BE2C (cell line): ENCODE measurements around a stretch of chr1.

DNA sequence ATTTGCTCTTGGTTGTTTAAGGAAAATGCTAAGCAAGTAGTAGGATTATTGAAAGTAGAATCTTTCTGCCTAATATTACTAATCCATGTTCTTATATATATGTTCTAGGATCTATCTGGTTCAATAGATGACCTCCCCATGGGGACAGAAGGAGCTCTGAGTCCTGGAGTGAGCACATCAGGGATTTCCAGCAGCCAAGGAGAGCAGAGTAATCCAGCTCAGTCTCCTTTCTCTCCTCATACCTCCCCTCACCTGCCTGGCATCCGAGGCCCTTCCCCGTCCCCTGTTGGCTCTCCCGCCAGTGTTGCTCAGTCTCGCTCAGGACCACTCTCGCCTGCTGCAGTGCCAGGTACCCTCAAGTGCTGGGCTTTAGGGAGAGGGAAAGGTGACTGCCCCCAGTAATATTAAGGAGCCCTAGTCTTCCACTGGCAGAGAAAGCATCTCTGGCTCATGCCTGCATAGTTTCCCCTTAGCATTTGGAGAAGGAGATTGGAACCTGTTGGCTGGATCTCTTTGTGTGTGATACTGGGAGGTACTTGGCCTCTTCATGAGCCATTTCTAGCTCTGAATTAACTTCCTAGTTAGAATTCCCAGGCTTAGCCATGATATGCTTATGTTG is 26.9 kb upstream of the PIGV start:
- RRBS = no CpG with 5 or more reads among the region's 5 CpGs

- RRBS = 92% methylated on average over 4 of the region's 12 CpGs
Measured at GRCh38 chr1:26762700-26763629, 24.8 kb upstream of the PIGV start.

- RRBS = no CpG with 5 or more reads among the region's 19 CpGs
Measured at GRCh38 chr1:26778802-26779902, 8.6 kb upstream of the PIGV start.

- RRBS = no CpG with 5 or more reads among the region's 5 CpGs
Measured at GRCh38 chr1:26782506-26783694, 4.8 kb upstream of the PIGV start.

- RRBS = no CpG with 5 or more reads among the region's 8 CpGs
Measured at GRCh38 chr1:26838796-26839315, 12.4 kb downstream of the ZDHHC18 start.

DNA sequence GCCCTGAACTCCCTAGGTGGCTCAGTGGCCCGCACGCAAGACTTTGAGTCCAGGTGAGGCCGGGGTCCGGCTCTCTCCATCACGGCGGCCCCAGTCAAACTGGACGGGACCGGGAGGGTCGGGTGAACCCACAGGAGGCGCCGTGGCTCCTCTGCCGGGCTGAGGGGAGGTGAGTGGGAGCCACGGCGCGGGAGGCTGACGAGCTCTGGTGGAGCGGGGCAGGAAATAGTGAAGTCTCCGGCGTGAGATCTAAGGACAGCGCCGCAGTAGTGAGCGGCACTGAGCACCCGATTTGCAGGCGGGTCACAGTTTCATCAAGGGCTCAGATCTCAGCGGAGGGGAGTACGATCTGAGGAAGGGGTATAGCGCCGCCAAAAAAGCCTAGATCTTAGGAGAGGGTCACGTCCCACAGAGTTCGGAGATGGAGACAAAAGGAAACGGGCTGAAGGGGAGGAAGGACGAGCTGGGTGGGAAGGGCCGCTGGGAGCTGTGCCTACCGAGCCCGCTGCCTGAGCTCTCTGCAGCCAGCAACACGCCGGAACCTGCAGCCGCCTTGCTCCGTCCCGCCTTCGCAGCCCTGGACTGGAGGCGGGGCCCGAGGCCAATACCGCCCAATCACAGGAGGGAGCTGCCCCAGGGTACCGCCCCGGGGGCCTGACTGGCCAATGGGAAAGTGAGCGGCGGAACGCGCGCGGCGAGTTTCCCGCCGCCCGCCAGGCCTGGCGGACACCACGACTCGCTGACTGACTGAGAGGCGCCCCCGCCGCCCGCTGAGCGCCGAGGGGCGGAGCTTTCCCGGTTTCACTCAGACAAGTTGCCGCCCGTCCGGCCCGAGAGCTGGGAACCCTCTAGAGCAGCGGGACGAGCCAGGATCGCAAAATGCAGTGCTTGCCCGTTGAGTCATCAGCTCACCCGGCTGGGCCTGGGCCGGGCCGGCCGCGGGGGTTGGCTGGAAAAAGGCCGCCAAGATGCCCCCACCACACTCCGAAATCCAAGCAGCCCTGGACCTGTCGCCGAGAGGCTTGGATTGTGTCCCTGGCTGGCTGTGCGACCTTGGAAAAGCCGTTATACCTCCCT is 1.9 kb downstream of the SFN start:
- RRBS = 2% methylated on average over 25 of the region's 86 CpGs

DNA sequence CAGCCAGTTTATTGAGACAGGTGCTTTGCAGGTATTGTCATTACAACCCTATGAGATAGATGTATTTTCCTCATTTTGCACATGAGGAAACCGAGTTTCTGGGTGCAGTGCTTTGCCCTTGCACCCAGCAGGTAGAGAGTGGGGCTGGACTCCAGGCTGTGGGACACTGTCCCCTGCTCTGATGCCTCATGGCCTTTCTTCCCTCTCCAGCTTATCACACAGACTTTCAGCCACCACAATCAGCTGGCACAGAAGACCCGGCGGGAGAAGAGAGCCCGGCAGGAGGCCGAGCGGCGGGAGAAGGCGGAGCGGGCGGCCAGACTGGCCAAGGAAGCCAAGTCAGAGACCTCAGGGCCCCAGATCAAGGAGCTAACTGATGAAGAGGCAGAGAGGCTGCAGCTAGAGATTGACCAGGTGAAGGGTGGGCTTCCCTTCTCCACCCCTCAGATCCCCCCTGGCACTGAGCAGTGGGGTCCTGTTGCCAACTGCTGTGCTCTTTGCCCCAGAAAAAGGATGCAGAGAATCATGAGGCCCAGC is 19.0 kb downstream of the KDF1 start:
- RRBS = no CpG with 5 or more reads among the region's 10 CpGs

DNA sequence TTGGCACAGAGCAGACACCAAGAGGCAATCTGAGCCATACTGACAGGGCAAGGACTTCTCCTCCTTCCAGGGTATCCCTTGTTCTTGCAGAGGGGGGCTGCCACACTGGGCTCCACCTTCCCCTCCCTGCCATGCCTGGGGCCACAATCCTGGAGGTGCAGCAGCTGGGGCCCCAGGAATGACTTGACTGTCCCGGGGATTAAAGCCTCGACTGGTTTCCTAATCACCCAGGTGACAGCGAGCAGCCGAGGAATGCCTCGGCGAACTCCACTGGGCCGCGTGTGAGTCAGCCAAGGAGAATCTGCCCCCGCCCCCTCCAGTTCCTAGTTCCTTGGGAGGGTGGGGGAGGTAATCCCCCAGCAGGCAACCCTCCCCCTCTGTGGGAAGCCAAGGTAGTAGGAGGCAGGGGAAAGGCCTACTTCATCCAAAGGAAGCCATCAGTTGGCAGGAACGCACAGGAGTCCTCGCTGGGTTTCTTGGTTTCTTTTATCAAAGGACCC is 1.7 kb downstream of the TENT5B start:
- RRBS = no CpG with 5 or more reads among the region's 11 CpGs

DNA sequence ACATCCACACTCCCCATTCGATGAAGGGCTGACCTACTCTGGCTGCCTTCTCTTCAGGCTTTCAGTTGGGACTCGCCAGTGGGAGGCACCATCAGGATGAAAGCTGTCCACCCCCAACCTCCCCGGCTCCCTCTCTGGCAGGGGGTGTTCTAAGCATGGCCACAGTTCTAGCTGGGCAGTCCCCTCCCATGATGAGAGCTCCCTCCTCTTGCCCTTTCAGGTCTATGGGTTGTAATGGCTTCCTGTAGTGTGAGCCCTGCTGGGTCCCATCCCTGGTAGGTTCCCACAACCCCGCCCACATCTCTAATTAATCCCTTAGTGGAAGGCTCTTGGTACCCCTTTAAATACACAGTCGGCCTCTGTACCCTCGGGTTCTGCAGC is 59.1 kb downstream of the SLC9A1 start:
- RRBS = no CpG with 5 or more reads among the region's 6 CpGs

DNA sequence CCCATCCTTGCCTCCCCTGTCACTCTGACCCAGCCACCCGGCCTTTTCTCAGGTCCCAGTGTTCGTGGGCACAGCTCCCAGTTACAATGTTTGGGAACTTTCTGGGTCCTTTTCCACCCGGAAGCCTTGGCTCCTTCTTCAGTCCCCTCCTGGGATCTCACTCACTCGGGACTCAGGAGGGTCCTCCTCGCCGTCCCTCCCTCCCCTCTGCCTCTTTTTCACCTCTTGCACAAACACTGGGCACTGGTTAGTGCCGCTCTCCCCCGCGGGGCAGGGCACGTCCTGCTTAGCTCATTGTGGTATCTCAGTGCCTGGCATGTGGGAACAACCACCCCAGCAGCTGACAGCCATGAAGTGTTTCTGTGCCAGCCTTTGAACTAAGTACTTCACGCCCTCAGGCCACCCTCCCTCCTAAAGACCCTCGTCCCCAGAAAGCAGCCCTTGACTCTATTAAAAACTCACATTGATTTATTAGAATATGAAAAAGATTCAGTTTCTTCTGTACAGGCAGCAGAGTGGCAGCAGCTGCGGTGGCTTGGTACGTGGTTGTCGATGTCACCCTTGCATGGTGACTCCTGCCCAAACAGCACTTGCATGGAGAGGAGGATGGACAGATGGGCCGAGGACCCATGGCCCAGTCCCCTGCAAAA is 56.4 kb downstream of the SLC9A1 start:
- RRBS = 90% methylated on average over 3 of the region's 16 CpGs

DNA sequence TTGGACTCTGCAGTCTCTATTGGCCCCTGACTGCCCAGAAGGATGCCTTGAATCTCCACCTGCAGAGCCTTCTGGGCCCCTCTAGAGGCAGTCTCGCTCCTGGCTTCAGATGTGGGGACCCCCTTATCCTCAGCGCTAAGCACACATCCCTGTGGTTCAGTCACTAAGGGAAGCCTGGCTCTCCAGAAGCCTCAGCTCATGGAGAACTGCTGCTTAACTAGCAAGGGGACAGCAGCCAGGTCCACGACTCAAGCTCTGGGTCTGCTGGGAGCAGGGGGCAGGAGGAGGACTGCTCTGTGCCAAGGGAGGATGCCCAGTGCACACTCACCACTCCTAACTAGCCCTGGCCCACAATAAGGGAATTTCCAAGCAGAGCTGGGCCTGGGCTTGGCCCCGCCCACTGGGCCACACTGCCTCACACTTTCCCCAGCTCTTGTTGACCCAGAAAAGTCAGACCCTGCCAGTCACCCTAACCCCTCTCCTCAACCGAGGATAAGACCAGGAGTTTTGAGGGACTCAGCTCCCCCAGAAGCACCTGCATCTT is 18.8 kb downstream of the SLC9A1 start:
- RRBS = no CpG with 5 or more reads among the region's 5 CpGs

DNA sequence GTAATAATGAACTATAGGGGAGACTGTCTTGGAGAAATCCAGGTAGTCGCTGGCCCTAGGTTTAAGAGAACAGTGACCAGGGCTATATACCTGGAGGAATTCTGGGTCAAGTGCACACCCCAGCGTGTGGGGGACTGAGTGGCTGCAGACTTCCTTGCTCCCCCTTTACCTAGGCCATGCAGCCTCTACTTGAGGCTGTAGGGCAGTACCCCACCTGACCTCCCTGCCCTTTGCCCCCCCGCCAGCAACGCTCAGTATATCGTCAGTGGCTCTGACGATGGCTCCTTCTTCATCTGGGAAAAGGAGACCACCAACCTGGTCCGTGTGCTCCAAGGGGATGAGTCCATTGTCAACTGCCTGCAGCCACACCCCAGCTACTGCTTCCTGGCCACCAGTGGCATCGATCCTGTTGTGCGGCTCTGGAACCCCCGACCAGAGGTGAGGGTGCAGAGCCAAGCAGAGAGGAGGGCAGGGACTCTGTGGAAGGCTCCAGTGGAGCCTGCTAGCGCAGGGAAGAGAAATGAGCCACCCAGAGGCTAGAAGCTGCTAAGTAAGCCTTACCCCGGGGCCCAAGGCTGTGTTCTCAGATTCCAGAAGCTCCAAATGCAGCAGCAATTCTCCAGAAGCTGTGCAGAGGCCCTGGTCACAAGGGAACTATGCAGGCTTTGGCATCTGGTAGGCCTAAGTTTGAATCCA is 17.1 kb upstream of the TMEM222 start:
- RRBS = no CpG with 5 or more reads among the region's 12 CpGs

DNA sequence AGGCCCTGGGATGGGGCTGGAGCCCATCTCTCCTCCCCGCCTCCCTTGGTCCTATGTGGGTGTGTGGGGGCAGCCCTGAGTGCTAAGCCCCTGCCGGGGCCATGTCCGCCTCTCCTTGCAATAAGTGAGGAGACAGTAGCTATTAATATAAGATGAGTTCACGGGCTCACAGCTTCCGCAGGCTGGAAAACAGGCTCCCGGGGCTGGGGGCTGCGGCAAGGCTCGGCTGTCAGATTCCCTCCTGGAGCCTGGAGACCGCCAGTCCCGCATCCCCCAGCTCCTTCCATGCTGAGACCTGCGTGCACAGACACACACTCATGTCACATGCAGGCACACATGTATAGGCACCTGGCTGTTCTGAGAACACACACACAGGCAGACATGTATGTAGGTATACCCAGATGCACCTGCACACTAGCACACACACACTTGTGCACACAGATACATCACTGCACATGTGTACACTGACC is 7.2 kb downstream of the GPR3 start:
- RRBS = 71% methylated on average over 4 of the region's 11 CpGs

GRCh38 chr1:27405950-27407154 is 13.9 kb downstream of the GPR3 start:
- RRBS = 100% methylated on average over 1 of the region's 14 CpGs

- RRBS = 90% methylated on average over 2 of the region's 4 CpGs
Measured at GRCh38 chr1:27429870-27430305, 37.5 kb downstream of the GPR3 start.

DNA sequence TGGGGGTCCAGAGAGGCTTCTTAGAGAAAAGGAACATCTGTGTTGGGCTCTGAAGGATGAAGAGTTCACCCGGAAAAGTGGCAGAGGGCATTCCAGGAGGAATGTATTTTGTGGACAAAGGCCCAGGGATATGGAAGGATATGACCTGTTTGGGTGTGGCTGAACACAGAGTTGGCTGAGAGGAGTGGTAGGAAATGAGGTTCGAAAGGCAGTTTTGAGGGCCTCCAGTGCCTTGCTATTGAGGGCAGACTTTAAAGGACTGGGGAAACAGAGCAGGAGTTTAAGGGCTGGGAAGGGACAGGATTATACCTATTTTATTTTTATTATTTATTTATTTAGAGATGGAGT is 27.3 kb upstream of the WASF2 start:
- RRBS = no CpG with 5 or more reads among the region's 2 CpGs

DNA sequence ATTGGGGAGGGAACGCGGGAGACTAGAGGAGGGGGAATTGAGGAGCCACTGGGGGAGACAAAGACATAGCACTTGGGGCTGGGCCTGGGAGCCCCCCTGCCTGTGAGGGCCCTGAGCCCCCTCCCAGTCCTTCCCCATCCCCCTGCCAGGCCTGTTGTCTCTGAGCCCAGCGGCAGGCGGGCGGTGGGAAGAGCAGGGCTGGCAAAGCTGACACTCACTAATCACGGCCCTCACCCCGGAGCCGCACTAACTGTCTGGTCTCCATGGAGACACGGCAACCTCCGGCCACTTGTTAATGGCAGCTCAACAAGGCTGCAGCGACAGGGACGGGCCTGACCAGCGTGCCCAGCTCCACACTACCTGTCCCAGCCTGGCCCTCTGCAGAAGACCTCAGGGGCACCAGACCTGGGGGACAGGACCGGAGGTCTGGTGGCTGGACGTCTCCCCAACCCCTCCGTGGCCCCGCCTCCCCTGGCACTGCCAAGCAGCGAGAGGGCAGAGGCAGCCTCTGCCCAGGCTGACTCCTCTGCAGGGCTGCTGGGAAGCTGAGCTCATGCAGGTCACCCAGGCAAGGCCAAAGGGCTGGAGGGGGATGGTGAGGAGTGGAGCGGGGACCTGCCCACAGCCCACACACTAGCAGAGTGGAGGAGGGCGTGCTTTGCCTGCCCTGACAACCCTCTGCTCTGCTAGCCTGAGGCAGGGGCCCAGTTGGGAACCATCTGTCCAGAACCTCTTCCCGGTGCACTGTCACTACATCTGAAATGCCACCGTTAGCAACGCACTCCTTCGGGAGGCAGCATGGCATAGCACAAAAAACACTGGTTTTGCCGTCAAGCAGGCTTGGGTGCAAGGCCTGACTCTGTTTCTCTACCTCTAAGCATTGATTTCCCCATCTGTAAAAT is 29.5 kb upstream of the WASF2 start:
- RRBS = no CpG with 5 or more reads among the region's 25 CpGs

- RRBS = no CpG with 5 or more reads among the region's 5 CpGs
Measured at GRCh38 chr1:27545186-27545619, 55.2 kb upstream of the WASF2 start.

DNA sequence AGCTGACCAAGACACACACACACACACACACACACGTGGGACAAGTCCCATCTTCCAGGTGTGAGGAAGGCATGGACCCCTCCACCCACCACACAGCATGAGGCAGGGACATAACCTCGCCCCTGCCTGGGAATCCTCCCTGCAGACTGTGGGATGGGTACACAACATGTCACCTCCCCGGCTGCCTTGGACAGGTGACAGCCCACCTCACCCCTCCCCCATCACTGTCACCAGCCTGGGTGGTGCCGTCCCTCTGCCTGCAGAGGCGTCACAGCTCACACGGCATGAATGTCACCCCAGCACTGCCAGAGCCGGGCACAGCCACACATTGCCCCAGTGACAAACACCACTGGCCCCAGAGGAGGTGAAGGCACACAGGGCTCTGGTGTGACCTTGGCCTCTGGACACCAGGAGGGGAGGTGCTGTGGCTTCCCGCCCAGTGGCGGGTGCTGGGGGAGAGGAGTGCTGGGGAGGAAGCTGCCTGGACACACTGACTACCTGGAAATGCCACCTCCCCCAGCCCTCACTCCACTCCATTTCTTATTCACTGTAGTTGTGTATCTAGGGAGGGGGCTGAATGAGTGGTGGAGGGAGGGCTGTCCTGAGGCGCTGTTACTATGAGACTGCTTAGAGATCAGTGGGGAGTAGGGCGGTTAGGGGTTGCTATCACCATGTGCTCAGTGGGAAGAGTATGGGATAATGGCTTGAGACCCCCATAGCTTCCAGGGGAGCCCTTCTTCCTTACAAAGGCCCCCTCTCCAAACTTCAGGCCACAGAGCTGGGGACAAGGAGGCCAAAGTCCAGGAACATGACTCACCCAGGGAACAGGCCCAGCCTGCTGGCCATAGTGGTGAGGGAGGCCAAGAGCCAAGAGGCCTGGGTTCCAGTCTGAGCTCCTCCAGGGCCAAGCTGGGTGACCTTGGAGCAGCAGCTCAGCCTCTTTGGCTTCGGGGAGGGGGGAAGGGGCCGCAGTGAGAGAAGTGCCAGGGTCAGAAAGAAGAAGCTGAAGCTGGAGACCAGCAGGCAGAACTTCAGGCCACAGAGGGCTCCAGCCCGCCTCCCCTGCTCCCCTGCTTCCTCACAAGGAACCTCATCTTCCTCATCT is 40.3 kb downstream of the AHDC1 start:
- RRBS = no CpG with 5 or more reads among the region's 14 CpGs